Myometrial cell (primary cell): ENCODE results near the genes PURA, ANKHD1, CD14 and PCDHA5.

GRCh38 chr5:139982157-139982904 is 60.8 kb downstream of the NRG2 start:
- RAMPAGE, long total RNA = no peak

DNA sequence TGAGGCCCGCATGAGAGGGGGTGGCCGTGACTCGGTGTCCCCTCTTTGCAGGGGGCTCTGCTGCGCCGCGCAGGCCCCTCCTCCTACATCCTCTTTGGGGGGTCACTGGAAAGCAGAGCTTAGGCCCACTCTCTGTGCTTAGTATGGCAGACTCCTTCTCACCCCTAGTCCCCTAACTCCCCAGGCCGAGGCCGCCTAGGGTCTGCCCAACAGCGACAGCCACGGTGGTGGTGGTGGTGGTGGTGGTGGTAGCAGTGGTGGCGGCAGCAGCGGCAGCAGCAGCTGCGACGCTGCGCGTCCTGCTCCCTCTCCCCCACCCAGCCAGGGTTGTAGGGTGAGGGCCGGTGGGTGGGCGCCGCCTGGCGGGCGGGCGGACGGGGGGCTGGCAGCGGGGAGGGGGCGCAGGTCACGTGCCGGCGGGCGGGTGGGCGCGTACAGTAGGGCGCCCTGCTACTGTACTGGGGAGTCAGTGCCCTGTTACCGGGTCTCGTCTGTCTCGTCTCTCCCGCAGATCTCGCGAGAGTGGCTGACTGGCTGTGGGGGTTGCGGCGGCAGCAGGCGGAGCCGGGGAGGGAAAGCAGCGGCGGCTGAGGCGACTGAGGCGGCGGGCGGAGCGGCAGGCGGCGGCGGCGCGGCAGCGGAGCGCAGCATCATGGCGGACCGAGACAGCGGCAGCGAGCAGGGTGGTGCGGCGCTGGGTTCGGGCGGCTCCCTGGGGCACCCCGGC is at the start of gene PURA:
Gene PURA (plus strand): TSS at position 580 of the 727 bp plus-strand sequence.
- RAMPAGE, long total RNA = no peak

DNA sequence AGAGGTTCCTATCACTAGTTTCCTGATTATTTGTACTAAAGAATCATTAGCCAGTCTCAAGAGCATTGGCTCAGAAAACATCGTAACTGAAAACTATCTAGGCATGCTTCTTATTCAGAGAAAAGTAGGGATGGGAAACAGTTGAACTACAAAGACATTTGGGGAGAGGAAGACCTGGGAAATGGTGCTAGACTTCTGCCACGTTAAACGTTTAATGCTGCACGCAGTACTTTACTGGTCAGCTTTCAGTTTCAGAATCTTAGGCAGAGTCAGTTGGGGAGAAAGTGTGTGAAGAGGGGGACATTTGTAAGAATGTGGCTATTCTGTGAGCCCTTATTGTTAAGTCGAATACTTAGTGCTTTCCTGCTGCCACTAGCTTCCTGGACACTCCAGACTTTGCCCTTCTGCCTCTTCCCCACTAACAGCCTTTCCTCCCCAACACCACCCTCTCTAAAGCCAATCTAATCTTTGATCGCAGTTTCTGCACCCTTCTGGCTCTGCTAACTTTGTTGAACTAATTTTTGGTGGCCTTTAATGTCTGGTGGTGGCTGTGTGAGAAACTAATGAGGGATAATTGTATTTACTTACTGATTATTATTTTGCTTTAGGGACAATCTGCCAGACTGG is 6.0 kb downstream of the CYSTM1 start:
- RAMPAGE, long total RNA = no peak

DNA sequence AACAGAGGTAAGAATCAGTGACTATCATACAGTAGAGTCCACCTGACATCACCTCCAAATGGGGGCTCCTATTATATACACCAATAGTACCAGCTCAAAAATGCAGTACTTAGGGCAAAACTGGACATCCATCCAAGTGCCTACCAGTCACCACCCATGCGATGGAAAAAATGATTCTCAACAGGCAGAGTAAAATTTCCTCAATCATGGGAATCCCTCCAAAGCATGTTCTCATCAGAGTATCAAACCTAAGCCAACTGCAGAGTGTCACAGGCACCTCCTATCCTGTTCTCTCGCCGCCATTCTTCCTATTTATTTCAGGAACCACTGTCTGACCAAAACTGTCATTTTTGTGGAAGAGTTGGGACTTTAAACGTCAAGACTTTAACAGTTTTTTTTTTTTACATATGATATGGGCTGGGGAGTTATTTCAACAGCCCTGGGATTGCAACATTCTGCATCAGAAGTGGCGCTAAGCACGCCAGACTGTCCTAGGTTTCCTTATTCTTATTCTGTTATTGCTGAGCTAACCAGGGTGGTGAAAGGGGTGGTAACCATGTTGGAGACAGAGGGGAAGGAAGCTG is 29.5 kb downstream of the PFDN1 start:
- RAMPAGE, long total RNA = no peak

GRCh38 chr5:140333721-140334534 is 12.5 kb downstream of the HBEGF start:
- RAMPAGE, long total RNA = no peak

DNA sequence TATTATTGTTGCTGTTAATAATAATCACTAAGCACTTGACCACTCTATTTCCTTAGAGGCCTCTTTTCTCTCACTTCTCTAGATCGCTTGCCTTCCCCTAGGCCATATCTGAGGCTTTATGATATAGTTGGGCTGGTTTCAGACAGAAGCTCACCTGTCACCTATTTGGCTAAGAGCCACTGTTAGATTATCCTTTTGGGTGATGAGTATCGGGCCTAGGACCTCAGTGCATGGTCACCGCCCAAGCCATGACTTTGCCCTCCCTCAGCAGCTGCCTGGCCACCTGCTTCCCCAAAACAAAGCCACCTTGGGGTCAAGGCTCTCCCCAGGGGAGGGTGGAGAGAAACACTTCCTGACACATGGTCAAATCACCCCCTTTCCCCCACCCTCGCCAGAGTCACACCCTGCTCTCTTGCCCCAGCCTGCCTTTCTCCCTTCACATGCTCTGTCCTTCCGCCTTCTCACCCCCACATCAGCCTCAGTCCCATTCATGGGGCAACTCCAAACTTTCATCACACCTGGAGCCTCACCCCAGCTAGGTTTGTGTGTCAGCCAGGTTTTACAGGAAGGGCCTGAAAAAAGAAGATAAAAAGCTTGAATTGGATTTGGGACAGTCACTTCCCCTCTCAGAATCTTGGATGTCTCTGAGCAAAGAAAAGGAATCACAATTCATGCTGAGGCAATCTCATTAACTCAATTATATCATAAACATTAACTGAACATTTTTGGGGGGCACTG is 1.7 kb upstream of the HBEGF start:
- RAMPAGE, long total RNA = no peak

DNA sequence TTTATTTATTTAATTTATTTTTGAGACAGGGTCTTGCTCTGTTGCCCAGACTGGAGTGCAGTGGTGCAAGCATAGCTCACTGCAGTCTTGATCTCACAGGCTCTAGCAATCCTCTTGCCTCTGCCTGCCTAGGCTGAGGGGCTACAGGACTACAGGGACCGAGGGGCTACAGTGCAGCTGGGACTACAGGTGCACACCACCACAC is 20.3 kb upstream of the ANKHD1 start:
- RAMPAGE, long total RNA = no peak

- RAMPAGE, long total RNA = start-site peak on the plus strand at chr5:140401798-140401869, 17 and 16 reads in 2 replicates
Measured at GRCh38 chr5:140401196-140401974, at the start of gene ANKHD1. ANKHD1 (plus strand) TSS chr5:140401833.

DNA sequence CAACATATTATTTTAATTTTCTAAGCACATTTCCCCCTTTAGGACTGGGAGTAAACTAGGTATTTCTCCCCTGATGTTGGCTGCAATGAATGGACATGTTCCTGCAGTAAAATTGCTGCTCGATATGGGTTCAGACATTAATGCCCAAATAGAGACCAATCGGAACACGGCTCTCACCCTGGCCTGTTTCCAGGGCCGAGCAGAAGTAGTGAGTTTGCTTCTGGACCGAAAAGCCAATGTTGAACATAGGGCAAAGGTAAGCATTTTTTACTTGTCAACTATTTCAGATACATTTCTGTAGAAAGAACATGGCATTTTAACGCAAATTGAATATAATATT is 39.7 kb upstream of the EIF4EBP3 start:
- RAMPAGE, long total RNA = no peak

DNA sequence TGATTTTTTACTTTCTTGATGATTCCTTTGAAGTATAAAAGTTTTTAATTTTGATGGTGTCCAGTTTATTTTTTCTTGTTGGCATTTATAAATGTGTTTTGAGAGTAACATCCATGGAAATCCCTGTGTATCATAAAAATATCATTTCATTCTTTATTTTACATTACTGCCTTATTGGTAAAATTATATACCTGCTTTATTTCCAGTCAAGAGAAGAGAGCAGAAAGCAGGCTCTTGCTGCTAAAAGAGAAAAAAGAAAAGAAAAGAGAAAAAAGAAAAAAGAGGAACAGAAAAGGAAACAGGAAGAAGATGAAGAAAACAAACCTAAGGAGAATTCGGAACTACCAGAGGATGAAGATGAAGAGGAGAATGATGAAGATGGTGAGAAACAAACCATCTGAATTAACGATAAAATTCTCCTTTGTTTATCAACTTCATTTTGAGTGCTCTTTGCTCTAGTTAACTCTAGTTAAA is 23.6 kb upstream of the EIF4EBP3 start:
- RAMPAGE, long total RNA = no peak

DNA sequence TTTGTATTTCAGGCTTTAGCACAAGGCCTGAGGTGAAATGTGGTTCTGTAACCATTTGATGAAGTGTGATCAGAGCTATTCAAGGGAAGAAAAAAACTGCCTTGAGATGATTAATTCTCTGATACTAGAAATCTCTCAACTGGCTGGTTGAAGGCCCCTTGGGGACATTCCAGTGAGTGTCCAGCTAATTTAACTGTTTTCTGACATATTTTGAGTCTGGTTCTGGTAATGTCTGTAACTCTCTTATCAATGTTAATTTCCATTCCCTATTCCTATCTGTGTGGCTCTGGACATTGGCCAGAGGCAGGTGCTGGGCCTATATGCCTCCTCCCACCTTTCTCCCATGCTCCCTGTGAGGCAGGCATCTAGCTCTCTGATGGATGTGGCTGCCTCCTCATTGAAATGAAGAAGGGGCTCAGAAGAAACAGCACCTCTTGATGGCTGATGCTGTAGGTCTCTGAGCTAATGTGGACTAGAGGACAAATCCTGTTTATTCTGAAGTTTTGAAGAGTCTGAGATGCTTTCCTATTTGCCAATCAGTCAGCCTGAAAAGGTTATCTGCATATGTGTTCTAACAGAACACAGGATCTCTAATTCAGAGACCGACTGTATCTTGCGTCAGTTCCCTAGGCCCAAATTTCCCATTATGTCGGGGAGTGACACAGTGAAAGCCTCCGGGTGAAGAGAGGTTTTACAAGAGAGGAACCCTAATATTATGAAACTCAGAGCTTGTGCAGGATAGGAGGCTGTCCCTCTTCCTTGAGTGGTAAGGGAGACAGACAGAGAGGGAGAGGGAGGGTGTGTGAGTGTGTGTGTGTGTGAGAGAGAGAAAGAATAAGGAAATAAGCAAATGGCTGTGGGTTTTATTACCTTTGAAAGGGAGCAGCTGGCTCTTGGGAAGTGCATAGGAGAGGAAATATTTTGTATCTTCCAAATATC is 2.2 kb downstream of the CD14 start:
- RAMPAGE, long total RNA = no peak

- RAMPAGE, long total RNA = no peak
Measured at GRCh38 chr5:140633035-140633791, at the start of gene CD14. CD14 (minus strand) TSS chr5:140633175.

GRCh38 chr5:140642467-140643323 is 3.4 kb downstream of the TMCO6 start:
- RAMPAGE, long total RNA = no peak

GRCh38 chr5:140668743-140669605 is 4.3 kb downstream of the WDR55 start:
- RAMPAGE, long total RNA = no peak

DNA sequence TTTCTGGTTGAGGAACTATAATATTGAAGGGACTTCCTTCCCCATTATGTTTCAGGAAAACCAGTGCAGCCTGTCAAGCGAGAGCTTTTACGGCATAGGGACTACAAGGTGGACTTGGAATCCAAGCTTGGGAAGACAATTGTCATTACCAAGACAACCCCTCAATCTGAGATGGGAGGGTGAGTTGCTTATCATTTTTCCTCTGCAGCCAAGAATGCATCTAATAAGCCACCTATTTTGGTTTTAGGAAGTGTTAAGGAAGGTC is 1.6 kb downstream of the ZMAT2 start:
- RAMPAGE, long total RNA = no peak

- RAMPAGE, long total RNA = no peak
Measured at GRCh38 chr5:140821499-140821691, at the start of gene PCDHA5. PCDHA5 (plus strand) TSS chr5:140821613.

GRCh38 chr5:140964250-140964984 is 1.9 kb upstream of the PCDHAC2 start:
- RAMPAGE, long total RNA = no peak

GRCh38 chr5:140966891-140967294 is 617 bp downstream of the PCDHAC2 start:
- RAMPAGE, long total RNA = no peak

GRCh38 chr5:140986126-140986536 is 19.9 kb downstream of the PCDHAC2 start:
- RAMPAGE, long total RNA = no peak

DNA sequence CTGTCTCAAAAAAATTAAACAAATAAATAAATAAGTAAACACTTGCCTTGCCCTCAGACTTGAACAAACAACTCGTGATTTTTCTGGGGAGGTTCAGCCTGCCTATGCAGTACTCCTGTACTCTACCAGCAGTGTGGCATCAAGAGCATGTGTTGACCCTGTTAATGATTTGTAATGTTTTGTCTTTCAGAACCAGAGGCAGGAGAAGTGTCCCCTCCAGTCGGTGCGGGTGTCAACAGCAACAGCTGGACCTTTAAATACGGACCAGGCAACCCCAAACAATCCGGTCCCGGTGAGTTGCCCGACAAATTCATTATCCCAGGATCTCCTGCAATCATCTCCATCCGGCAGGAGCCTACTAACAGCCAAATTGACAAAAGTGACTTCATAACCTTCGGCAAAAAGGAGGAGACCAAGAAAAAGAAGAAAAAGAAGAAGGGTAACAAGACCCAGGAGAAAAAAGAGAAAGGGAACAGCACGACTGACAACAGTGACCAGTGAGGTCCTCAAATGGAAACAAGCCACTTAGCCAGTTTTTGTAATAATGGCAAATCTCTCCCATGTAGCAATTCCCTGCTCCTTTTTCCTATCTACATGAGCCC is 41.6 kb upstream of the PCDHB1 start:
- RAMPAGE, long total RNA = no peak